Natural killer cell (primary cell): ENCODE measurements around a stretch of chr1.

- PRO-cap: no peak
These were observed 42.5 kb downstream of the LGR6 start for GRCh38 chr1:202235769-202236858.

DNA sequence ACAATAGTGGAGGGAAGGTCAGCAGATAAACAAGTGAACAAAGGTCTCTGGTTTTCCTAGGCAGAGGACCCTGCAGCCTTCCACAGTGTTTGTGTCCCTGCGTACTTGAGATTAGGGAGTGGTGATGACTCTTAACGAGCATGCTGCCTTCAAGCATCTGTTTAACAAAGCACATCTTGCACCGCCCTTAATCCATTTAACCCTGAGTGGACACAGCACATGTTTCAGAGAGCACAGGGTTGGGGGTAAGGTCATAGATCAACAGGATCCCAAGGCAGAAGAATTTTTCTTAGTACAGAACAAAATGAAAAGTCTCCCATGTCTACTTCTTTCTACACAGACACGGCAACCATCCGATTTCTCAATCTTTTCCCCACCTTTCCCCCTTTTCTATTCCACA lies 102.7 kb downstream of the PPP1R12B start:
- PRO-cap: no peak

- PRO-cap: no peak
These were observed 160.7 kb downstream of the PPP1R12B start for GRCh38 chr1:202509108-202509625.

- PRO-cap: no peak
These were observed 170.3 kb downstream of the SYT2 start for GRCh38 chr1:202539955-202540411.

DNA sequence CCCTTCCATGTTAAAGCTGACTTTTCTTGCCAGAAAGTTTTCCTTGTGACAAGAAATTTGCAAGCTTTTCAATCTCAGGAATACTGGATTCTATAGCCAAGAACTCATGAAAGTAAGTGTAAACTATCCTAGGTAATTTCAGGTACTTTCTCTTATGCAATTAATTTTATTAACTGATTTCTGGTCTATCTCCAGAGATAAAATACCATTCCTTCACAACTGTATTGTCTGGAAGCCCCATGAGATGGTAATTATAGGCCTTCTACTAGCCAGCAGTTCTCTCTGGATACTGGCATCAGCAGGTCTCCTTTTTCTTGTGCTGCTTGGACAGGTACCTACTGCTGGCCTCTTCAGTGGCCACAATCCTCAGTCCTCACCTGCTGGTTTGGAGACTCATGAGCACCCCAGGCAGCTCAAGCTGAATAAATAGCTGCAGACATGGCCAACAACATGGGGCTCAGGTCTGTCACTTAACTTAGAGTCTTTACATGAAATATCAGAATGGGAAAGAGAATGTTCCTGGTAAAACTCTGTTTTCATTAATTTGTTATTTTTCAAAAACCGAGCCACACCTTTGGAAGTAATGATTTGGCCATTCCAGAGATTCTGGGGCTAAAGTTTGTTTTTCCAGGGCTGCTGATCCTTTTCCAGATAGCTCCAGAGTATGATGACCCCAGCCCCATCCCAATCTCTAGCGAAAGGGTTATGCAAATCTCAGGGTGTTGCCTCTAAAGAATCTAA lies 126.7 kb downstream of the SYT2 start:
- PRO-cap: no peak

GRCh38 chr1:202756058-202756823 lies 46.0 kb upstream of the SYT2 start:
- PRO-cap: no peak

GRCh38 chr1:202812272-202813004 lies 4.2 kb upstream of the KDM5B start:
- PRO-cap: no peak

- PRO-cap: no peak
These were observed 23.7 kb downstream of the RABIF start for GRCh38 chr1:202865304-202865692.

DNA sequence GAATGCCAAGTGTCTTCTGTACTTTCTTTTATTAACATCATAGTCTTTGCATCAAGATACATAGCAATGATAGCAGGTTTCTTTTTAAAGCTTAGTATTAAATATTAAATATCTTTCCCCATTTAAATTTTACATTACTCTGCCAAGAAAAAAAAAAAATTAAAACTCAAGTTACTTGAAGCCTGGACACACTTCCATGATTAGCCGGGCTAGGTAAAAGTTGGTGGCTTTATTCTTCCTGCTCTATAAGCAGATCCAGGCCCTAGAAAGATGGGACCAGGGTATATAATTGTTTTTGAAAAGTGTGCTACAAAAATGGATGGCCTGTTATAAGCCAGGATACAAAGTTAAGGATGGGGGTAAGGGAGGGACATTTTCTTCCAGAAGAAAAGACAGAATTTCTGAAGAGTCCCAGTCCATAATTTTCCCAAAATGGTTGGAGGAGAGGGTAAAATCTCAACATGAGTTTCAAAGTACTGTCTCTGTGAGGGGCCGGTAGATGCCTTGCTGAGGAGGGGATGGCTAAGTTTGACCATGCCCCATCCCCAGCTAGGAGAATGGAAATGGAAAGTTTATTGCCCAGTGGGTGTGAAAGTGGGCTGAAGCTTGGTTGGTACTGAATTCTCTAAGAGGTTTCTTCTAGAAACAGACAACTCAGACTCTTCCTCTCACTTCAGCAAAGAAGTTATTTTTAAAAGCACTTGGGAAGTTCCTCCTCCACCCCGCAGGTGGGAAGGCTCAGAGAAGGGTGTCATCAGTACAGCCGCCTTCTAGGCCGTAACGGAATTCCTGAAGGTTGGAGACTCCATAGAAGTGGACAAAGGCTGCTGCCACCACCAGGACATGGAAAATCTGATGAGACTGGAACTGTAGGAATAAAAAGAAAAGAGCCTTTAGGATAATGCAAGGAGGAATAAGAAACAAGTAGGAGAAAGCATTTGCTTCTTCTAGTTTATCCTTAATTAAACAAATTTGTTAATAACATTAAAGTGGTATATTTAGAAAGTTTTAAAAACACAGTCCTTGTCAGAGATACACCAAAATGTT lies 14.1 kb upstream of the KLHL12 start:
- PRO-cap: no peak

- PRO-cap: no peak
These were observed 1.1 kb upstream of the TMEM183A start for GRCh38 chr1:203006046-203006407.

DNA sequence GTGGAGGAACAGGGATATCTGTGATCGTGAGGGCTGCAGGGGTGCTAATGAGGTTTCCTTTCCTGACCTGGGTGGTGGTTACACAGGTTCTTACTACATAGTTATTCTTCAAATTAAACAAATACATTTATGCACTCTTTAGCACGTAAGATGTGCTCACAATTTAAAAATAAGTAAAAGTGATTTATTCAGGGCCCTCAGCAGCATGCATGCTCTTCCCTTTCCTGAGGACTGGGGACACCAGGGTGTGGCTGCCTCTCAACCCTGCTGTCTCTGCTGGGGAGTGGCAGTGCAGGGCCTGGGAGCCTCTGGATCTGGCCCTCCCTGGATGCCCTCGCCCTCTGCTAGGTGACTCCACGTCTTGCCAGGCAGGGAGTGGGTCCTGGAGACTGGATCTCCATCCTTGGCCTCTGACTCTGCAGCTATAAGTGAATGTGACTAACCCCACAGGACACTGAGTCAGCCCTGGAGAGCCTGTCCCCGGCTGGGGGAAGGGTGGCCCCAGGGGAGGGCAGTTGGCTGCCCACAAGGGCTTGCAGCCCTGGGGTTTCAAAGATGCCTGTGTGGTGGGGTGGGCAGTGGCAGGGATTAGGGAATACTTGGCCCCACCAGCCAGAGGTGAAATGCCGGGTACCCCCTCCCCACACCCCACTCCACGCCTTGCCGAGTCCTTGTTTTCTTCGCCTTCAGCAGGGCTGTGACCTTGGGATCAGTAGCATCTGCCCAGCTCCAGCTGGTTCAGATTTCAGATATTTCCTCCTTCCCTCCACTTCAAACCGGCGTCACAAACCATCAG lies 1.8 kb upstream of the MYBPH start:
- PRO-cap: no peak

- PRO-cap: no peak
These were observed 30.4 kb upstream of the BTG2 start for GRCh38 chr1:203274712-203275509.

GRCh38 chr1:203285917-203287039 lies 19.0 kb upstream of the BTG2 start:
- PRO-cap: no peak

DNA sequence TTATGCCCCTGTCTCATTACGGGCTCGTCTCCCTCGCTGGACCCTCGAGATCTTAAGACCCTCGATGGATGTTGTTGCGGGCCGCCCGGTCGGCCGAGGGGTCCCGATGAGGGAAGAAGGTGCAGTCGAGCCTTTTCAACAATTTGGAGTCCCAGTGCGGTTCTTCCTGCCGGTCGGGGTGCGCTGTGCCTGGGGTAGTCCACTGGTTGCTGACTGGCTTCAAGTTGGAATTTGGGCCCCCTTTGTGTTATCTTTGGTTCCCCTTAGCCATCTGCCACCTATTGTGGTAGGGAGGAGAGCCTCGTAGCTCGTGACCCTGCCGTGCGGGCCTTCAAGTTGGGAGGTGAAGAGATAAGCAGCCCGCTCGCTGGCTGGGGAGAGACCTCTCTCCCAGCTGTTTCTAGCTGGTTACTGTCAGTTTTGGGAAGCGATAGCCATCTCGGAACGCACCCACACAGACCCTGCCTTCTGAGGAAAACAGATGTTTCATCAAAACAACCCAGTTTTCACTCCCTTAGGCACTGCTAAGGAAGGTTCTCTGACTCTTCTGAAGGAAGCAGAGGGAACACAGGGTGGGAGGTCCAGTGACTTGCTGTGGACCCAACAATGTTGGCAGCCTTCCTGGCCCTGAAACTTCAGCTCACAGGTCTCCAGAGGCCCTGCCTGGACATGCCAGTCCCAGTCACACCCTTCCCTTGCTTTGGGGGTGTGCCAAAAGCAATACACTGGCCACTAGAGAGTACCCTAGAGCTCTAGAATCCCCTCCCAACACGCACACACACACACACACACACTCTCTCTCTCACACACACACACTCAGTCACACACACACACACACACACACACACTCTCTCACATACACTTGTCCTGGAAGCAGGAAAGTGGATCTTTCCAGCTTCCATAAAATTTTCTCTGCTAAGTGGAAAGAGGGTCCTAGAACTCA lies 980 bp downstream of the BTG2 start:
- PRO-cap: no peak

DNA sequence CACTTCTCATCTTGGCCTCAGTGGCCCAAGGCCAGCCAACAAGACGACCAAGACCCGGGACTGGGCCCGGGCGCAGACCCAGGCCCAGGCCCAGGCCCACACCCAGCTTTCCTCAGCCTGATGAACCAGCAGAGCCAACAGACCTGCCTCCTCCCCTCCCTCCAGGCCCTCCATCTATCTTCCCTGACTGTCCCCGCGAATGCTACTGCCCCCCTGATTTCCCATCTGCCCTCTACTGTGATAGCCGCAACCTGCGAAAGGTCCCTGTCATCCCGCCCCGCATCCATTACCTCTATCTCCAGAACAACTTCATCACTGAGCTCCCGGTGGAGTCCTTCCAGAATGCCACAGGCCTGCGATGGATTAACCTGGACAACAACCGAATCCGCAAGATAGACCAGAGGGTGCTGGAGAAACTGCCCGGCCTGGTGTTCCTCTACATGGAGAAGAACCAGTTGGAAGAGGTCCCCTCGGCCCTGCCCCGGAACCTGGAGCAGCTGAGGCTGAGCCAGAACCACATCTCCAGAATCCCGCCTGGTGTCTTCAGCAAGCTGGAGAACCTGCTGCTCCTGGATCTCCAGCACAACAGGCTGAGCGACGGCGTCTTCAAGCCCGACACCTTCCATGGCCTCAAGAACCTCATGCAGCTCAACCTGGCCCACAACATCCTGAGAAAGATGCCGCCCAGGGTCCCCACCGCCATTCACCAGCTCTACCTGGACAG lies 7.8 kb downstream of the PRELP start:
- PRO-cap: no peak

DNA sequence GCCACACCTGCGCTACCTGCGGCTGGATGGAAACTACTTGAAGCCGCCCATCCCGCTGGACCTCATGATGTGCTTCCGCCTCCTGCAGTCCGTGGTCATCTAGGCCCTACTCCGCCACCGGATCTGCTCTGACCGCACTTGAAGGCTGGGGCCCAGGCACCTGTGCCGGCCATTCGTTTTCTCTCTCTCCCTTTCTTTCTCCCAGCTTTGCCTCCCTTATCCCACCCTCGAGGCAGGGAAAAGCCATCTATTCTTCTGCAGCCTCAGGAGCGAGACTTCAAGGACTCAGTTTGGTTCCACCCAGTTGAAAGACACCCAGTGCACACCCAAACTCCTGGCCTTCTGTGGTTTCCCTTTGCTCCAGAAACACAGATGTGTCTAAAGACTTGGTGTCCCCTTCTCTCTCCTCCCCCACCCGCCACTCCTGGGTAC lies 7.2 kb upstream of the OPTC start:
- PRO-cap: no peak

- PRO-cap: no peak
These were observed 14.5 kb downstream of the OPTC start for GRCh38 chr1:203508388-203508917.

- PRO-cap: no peak
These were observed 20.1 kb downstream of the OPTC start for GRCh38 chr1:203514033-203514554.

DNA sequence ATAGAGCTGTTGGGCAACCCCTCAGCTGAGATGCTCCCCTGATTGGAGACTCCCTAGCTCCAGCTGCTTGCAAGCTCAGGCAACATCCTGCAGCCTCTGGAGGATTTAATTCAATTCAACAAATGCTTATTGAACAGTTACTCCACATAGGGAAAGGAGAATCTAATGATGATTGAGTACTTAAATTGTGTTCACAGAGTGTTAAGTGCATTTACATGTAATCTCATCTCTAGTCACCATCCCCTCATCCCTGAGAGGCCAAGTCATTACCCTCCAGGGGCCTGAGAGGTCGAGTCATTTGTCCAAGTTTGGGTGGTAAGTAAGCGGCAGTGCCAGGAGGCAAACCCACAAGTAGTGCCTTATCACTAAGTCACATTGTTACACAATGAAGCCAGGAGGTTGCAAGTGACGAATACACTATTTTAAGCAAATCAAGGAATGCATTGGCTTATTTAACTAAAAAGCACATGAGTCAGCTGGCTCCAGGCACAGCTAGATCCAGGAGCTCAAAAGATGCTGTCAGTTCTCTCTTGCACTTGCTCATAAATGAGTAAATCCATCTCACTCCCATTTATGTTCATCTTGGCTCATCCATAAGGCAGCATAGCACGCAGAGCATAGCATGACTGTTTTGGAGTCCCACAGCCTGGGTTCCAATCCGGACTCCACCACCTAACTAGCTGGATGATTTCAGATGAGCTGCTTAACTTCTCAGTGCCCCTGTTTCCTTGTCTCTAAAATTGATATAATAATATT lies 64.3 kb downstream of the OPTC start:
- PRO-cap: no peak

- PRO-cap: no peak
These were observed 42.6 kb upstream of the ATP2B4 start for GRCh38 chr1:203583905-203584587.